SP-49 (cell line): Measurements from ENCODE around the genes ZC3H10 and CNPY2.

DNA sequence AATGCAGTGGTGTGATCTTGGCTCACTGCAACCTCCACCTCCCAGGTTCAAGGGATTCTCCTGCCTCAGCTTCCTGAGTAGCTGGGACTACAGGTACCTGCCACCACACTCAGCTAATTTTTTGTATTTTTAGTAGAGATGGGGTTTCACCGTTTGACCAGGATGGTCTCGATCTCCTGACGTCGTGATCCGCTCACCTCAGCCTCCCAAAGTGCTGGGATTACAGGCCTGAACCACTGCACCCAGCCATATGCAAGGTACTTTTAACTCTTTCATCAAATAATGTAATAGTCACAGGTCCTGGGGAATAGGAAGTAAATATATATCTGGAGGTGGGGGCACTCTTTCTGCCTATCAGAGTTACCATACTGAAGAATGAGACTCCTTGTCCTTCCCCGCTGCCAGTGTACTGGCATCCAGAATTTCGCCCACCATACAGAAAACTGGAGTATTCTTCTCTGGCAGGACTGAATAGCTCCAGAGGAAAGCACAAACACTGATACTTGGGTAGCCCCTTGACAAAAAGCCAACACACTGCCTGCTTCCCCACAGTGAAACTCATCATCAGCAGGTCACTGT, 14.2 kb upstream of the MMP19 start:
- PRO-cap, result no peak

GRCh38 chr12:55925722-55926197, 1.9 kb downstream of the PYM1 start:
- PRO-cap, result no peak

DNA sequence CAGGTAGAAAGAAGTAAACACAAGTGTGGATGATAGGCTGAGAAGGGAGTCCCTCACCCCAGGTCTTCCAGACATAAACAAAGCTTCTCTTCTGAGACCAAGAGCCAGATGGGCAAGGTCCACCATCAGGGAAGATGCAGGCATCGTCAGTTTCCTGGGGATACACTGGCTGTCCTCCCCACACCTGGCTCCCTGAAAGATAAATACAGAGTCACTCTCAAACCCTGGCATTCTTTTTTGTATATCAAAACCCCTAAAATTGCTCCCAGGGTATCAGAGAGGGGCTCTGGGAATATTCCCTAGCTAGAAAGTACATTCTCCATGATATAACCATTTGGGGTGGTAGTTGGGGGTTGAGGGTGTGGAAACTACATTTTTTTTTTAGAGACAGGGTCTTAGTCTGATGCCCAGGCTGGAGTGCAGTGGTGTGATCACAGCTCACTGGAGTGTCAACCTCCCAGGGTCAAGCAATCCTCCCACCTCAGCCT, 7.4 kb downstream of the PMEL start:
- PRO-cap, result no peak

- PRO-cap, result no peak
Observed at GRCh38 chr12:55994304-55994776, 2.7 kb upstream of the SUOX start.

DNA sequence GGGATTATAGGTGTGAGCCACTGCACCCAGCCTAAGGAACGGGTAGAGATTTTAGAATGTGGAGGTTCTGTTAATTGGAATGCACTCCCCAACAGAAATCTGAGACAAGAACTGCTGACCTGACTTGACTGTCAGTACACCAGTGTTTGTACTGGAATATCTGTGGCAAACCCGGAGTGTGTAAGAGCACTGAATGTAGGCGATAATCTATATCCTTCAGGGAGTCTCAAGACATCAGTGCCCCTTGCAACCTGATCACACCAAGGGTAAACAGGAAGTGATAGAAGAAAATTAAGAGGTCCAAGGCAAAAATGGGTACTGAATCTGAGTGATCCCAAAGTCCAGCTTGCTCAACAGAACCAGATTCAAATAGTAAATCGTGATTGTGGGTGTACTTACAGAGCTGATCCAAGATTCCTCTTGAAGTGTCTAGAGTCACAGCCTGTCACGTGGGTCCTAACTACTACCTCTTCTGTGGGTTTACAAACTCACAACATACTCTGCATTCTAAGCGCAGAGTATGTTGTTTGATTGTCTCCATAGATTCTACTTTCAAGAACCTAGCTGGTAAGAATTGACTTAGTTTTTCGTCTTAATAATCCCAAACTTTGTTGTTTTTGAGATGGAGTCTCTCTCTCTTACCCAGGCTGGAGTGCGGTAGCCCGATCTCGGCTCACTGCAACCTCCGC, 3.8 kb downstream of the RPS26 start:
- PRO-cap, result no peak

- PRO-cap, result bidirectional peak, plus-strand start at chr12:56118303, minus-strand start at chr12:56118002
Observed at GRCh38 chr12:56117591-56118712, at the start of gene ZC3H10. ZC3H10 (plus strand) TSS chr12:56118266.

DNA sequence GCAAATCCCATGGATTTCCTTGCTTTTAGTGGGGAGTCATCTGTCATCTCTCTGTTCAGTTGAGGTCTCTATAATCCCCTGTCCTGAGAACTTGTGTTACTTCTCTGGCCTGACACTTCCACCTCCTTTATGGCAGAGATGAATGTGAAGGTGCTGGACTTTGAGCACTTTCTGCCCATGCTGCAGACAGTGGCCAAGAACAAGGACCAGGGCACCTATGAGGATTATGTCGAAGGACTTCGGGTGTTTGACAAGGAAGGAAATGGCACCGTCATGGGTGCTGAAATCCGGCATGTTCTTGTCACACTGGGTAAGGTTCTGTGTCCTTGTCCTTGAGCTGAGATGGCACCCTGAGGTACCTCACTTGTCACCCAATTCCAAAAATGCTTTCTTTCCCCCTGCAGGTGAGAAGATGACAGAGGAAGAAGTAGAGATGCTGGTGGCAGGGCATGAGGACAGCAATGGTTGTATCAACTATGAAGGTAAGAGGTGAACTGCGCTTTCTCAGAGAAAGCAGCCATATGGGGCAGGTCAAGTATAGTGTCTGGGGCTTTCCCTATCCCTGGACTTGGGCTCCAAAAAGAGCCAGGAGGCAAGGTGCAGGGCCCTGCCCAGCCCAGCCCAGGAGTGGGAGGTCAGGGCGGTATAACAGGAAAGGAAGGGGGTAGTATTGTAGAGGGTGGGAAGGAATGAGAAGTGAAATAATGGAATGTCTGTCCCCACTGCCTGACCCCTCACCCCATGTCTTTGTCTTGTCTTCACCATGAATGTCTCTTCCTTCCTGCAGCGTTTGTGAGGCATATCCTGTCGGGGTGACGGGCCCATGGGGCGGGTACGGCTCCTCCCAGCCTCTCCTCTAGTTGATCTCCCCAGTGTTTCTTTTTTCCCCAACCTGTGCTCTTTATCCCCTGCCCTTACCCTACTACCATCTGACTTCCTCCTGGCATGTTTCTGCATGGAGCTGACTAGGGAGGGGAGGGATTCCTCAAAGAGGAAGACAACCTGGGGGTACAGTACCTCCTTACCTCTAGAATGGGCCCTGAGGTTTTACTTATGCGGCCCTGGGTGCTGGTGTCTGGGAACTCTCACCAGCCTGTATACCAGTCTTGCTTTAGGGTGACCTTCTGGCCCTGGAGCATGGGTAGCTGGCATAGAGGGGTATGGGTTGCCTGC, 2.1 kb downstream of the MYL6 start:
- PRO-cap, result unidirectional peak, minus-strand start at position 769 of the sequence

DNA sequence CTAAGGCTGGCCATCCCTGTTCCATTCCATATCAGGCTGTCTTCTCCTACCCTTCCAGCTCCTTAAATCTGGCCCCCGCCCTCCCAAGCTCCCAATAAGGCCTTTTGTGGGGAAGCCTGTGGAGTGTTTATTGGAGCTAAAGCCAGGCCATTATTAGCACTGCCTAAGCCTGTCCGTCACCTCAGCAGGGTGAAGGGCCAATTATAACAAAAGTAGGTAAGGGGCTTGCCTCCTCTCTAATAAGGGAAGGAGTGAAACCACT, 3.6 kb downstream of the MYL6 start:
- PRO-cap, result no peak

DNA sequence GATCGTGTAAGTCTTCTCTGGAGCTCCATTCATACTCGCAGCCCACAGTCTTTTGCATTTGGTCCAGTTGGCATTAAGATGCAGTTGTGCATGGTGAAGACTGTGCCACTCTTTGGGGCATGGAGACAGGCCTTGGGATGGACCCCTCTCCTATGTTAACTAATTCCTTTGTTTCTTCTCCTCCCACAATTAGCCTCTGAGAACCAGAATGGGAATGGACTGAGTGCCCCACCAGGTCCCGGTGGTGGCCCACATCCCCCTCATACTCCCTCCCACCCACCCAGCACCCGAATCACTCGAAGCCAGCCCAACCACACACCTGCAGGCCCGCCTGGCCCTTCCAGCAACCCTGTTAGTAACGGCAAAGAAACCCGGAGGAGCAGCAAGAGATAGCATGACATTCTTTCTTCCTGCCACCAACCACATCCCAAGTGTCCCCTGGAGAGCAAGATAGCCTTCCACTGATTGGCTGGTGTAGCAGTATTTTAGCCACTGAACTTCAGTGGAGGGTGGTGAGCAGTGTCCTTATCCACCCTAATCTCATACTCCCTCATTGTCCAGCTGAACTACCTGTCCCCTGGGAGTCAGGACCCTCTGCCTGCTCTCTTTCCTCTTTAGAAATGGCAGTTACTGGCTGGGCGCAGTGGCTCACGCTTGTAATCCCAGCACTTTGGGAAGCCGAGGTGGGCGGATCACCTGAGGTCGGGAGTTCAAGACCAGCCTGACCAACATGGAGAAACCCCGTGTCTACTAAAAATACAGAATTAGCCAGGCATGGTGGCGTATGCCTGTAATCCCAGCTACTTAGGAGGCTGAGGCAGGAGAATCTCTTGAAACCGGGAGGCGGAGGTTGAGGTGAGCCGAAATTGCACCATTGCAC, 790 bp upstream of the SLC39A5 start:
- PRO-cap, result no peak

DNA sequence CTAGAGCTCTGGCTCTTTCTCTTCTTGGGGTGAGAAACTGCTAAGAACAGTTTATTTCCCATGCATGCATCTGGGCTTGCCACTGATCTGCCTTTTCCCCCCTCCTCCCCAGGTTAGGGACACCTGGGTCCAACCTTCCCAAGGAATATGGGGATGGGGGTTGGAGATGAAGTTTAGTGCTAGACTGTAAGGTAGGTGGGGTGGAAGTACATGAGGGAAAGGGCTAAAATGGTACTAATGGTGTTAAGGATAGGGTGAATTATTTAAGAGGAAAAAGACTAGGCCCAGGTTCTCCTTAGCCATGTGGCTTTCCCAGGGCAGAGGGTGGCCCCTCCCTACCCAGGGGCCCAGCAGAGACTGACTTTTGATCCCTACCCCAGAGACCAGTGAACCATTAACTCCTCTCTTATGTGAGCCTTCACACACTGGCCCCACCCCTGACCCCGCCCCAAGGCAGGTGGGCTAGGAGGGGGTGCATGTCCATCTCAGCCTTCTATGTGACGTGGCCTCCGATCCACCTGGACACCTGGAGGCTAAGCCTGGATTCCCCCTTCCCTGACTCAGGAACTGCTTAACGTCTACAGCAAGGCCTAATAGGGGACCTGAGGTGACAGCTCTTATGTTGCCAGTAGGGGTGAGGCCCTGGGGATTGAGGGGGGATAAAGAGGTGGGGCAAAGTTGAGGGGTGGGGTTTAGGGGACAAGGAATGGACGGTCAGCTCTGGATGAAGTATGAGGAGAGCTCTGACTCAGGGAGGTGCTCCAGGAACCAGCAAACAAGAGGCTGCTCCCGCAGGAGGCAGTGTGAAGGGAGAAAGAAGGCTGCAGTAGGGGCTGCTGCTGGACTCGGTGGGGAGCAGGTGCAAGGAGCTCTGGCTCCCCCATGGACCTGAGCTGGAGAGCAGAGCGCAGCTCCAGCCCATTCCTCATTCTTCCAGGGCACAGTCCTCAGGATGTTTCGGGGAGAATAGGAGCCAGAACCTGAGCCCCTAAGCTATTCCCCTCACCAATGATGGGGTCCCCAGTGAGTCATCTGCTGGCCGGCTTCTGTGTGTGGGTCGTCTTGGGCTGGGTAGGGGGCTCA, 757 bp downstream of the SLC39A5 start:
- PRO-cap, result no peak

DNA sequence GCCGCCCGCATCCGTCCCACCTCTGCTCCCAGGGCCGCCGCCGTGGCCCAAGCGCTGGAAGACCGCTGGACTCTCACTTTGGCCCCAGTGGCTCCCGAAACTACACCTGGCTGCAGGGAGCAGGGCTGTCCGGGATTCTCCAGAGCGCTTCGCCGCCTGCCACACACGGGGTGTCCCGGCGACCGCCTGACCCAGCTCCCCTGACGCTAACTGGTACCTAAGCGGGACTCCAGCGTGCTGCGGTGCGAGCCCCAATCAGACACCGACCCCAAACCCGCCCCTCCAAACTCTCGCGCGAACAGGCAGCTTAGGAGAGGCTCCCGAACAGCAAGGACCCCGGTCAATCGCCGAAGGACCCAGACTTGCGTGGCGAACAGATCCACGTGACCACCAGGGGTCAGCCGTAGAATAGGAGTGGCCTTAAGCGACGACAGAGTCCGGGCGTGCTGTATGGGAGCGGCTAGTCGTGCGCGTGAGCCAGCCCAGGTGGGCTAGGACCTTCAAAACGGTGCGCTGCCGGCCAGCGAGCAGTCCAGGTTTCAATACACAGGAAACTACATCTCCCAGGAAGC, at the start of gene CNPY2:
Gene CNPY2 (minus strand): TSS at position 188 of the 572 bp plus-strand sequence.
- PRO-cap, result bidirectional peak, plus-strand start at position 298 of the sequence, minus-strand start at position 212 of the sequence

DNA sequence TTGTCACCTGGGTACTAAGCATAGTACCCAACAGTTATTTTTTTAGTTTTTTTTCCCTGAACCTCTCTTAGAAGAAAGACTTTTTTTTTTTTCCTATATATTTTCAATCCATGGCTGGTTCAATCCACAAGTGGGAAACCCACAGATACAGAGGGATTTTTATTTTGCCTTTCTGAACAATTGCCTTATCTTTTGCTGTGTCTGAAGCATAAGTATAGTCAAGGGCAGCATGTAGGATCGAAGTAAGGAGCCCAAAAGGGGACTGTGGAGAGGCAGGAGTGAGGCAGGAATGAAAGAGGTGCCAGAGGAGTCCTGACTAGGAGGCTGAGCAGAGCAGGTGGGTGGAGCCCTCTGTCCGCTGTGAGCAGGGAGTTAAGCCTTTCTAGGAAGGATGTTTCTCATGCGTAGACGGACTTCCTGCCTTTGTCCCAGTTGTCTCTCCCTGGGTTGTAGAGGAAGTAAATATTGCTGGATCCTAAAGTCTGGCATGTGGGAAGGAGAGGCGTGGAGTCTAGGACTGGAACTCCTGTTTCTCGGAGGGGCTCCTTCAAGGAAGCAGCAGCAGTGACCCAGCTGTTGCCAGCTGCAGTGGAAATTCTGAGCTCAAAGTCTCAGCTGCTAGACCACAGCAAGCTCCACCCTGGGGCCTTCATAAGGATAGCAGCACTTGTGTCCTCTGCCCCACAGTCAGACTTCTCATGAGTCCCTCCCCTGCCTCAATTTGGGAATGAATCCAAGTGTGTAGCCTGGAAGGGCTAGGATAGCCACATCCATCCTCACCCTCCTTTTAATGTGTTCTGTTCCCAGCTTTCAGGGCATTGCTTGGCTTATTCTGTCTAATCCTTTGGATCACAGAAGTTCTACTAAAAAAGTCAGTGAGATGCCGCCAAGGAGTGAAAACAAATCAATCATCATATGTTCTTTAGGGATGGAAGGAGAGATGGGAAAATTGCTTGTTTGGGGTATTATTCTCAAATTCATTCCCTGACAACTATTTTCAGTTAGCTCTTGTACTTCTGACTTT, 44.0 kb downstream of the RBMS2 start:
- PRO-cap, result no peak

DNA sequence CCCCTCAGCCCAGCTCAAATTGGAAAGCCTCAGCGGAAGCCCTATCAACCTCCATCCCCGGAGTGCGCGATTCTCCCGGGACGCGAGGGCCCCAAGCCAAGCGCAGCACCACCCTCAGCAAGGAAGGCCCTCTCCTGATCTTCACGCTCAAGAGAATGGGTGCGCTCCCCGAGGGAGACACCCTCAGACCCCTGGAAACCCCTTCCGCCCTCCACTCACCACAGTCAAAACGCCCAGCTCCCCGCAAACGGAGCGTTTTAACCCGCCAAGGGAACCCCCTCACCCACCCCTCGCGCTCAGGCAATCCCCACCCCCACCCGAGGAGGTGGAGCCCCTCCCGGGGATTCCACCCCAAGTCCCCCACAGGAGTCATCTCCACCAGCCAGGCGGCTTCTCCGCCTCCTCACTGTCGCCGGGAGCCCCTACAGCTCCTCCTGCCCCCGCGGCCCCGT, 645 bp downstream of the BAZ2A start:
- PRO-cap, result no peak

GRCh38 chr12:56632080-56632720, 2.1 kb upstream of the BAZ2A start:
- PRO-cap, result no peak

DNA sequence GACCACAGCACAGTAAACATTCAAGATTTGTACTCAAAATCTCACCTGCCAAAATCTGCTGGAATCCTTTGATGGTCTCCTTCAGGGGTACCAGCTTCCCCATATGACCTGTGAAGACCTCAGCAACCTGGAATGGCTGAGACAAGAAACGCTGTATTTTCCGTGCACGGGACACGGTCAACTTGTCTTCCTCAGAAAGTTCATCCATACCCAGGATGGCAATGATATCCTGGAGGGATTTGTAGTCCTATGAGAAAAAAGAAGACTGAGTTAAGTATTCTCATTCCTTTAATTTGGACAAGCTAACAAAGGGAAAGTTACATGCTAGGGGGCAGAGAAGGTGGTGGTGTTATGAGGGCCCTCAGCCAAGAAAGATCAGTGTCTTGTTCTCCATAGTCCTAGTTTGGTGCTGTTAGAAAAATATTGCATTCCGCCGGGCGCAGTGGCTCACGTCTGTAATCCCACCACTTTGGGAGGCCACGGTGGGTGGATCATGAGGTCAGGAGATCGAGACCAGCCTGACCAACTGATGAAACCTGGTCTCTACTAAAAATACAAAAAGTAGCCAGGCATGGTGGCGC, 6.6 kb downstream of the ATP5F1B start:
- PRO-cap, result no peak

DNA sequence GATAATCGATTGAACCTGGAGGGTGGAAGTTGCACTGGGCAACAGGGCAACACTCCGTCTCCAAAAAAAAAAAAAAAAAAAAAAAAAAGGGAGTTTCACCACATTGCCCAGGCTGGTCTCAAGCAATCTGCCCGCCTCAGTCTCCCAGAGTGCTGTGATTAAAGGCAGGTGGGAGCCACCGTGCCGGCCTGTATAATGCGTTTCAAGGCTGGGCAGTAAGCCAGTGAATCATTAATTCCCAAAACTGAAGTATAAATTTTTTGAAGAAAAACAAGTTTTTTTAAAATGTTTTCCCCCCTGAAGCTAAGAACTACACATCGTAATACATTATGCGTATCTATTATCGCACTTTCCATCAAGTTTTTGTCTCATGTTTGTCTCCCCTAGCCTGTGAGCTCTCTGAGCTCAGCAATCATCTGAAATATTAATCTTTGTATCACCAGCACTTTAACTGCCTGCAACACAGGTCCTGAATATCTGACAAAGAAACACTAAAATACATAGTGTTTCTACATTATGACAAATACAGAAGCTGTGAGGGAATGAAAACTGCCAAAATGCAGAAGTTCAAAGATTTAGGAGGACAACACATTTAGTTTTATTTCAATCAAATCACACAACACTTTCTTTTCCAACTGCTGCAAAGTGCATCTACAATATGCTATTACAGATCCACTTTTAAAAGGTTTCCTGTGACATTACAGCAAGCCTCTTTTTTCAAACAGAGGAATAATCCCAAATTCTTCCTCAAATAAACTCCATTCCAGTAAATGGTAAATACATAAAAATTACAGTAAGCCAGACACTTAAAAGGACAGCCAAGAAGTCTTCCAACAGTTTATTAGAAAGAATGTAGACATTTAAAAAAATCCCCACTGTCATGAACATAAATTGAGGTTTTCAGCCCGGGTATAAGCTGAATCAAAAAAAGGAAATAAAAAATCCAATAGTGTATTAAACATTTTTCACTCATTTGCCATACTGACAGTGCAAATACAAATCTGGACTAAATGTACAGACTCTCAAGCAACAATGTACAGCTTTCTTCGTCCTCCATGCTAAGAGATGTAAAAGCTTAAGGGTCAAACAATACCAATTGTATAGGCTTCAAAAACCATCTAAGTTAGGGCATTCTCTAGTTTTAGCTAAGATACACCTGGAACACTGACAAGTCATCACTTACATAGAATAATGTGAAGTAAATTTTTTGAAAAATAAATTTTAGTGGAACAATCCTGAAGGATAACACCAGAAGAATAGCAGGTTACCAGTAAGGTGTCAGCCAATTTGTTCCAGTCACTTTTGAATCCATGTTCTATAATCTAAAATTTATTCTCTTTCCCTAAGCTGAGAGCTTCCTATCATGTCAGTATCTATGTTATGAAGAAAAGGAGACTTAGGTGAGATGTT, 17.5 kb upstream of the ATP5F1B start:
- PRO-cap, result no peak

GRCh38 chr12:56838729-56839263, 75.7 kb downstream of the HSD17B6 start:
- PRO-cap, result no peak

- PRO-cap, result no peak
Observed at GRCh38 chr12:56941630-56942177, 7.5 kb upstream of the SDR9C7 start.

DNA sequence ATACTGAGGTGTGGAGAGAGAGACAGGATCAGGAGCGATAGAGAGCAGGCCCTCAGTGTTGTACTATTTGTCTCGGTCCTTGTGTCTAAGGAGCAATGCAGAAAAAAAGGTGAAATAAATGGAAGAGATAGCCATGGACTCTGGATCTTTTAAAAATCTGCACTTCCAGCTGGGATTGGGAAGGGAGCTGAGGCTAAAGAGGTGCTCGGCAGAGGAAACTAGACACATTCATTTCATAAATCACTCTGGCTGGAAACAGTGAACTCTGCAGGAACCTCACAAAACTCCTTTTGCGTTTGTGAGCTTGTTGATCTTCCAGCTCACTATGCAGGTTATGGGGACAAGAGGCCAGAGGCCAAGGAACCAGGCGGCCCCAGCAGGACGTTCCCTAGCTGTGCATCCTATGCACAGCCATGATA, 2.3 kb downstream of the GPR182 start:
- PRO-cap, result no peak

DNA sequence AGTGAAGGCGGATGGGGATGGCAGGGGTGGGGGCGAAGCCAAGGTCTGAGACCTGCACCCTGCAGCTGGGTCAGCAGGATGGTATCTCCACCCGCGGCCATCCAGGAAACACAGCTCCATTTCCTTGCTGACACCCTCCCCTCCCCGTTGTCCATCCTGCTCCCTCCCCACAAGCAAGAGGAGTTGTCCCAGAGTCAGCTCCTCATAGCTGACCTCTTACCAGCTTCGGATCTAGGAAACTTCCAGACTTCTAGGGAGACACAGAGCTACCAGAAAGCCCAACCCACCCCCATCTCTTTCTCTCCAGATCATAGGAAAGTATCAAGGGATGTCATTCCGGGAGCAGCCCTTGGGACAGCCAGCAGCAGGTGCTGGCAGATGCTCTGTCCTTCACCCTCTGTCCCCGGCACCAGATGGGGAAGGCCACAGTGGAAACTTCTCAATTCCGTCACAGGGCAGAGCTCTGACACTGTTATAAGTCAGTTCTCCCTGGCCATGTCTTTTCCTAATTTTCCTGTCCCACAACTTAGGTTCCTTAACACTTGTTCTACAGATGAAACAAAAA, 2.8 kb downstream of the GPR182 start:
- PRO-cap, result no peak